T-cell (primary cell): Measurements from ENCODE around the genes EFCAB5 and NSRP1.

DNA sequence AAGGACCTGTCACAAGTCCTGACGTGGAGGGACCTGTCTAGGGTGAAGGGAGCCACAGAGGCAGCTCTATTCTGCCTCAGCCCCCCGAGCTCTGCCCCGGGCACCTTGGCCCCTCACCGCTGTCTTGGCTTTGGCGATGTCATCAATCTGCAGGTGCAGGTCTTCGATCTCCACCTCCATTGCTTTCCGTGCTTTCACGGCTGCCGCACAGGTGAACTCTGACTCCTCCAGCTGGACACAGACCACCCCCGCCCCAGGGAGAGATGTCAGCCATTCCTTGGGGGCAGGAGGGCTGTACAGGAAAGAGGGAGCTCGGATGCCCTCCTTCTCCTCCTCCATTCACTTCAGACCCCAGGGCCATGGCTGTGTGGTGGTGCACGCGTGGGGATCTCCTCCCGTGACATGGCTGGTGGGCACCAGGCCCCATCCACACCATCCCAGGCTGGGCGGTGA, 49.3 kb downstream of the PIPOX start:
- PRO-cap, 7 experiments, result no peak in any of the 7 experiments

DNA sequence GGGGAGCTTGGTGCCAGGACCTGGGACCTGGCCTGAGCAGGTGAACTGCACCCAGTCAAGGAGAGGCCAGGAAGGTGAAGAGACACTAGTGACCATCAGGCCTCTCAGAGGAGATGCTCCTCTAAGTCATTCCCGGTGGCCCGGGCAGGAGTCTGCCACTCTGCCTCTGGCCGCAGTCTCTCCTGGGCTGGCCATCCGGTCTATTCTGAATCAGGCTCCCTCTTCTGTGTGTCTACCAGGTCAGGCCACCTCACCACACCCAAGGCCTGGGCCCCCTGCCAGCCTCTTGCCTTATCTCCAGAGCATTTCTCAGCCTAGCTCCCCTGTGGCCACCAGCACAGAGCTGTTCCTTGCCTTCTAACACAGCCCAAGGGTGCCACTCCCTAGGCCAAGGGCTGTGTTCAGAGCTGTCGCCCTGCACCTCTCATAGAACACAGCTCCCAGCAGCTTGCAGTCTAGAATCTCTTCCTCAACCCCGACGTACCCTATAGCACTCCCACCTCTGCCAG, 55.3 kb downstream of the MYO18A start:
- PRO-cap, 7 experiments, result no peak in any of the 7 experiments

GRCh38 chr17:29154748-29155941, 25.1 kb downstream of the MYO18A start:
- PRO-cap, 7 experiments, result peak in 2 of 7 experiments; most common plus-strand start chr17:29155536 (in 1); most common minus-strand start chr17:29155449 (in 1)

- PRO-cap, 7 experiments, result no peak in any of the 7 experiments
These were observed 15.5 kb downstream of the CRYBA1 start for GRCh38 chr17:29262239-29262518.

GRCh38 chr17:29376694-29377237, 13.4 kb upstream of the TAOK1 start:
- PRO-cap, 7 experiments, result no peak in any of the 7 experiments

DNA sequence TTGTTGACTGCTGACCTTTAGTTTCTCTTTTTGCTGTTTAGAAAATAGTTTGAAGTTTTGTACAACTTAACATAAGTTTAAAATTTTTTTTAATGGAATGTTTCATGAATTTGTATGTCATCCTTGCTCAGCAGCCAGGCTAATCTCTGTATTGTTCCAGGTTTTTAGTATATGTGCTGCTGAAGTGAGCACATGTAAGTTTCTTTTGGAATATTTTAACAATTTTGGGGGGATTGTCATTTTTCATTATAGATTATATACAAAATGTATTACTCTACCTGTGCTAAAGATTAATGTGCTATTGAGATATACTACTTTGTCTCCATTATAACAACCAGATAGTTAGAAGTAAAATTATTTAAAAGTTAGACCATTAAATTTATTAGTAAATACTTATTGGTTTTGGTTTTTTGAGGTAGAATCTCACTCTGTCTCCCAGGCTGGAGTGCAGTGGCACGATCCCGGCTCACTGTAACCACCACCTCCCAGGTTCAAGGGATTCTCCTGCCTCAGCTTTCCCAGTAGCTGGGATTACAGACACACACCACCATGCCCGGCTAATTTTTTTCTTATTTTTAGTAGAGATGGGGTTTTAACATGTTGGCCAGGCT, 34.6 kb downstream of the TAOK1 start:
- PRO-cap, 7 experiments, result no peak in any of the 7 experiments

DNA sequence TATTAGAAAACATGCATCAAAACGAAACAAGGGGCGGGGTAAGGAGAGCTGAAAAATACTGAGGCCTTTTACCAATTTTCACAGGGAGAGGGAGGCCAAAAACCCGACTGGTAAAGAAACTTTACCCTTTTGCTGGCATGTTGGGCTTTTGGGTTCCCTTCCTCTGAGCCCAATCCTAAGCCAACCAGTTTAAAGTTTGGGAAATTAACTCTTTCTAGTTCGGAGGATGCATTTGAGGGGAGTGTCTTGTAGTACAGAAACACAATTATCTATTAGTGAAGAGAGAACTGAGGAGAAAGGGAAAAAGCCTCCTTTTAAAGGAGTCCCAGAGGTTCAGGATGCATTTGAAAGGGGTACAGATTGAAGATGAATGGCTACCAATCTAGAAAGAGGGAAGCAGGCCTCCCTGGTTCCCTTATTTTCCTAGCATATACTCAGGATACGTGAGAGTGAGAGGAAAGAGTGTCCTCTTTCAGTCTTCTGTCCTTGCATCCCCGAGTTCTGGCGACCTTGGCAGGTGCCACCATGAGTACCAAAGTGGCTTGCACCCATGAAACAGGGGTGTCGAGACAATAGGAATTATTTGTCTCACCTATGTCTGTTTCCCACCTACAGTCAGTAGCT, 44.0 kb downstream of the TAOK1 start:
- PRO-cap, 7 experiments, result no peak in any of the 7 experiments

GRCh38 chr17:29613966-29614478, 8.7 kb downstream of the CORO6 start:
- PRO-cap, 7 experiments, result no peak in any of the 7 experiments

- PRO-cap, 7 experiments, result peak in 2 of 7 experiments; most common plus-strand start chr17:29615259 (in 2); most common minus-strand start chr17:29615200 (in 1)
These were observed 7.7 kb downstream of the CORO6 start for GRCh38 chr17:29615084-29615390.

DNA sequence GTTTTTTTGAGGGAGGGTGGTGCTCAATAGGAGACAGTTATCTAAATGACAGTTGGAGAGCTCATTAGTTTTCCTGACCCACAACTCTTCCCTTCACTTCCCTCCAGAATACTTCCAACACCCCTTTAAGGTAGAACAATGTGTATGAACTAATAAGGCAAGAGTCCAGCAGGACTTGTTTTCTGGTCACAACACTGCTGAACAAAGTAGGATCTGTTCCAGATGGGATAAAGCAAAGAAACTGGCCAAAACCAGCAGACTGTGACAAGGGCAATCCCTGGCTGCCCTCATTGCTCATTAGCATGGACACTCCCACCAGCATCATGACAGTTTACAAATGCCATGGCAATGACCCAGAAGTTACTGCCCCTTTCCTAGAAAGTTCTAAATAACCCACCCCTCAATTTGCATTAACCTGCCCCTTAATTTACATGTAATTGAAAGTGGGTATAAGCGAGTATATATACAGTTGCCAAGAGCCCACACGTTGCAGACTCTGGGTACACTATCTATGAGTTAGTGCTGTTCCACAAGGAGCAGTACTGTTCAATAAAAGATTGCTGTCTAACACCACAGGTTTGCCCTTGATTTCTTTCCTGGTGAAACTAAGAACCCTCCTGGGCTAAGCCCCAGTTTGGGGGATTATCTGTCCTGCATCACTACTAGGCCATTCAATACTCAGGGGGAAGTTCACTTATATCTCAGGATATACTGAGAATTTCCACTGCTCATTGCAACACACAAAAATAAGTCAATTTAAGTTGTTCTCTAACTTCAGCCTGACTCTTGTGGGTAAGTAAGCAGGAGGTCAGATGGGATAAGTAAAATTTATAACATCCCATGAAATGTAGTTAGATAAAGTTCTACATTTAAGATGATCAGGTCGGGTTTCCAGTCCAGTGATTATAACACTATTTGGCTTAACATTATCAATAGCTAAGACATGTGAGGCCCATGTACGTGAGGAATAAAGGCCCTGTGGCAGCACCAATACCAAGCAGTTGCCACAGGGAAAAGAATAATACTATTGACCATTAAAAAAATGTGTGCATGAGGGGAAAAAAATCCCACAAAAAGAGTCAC, 82.2 kb downstream of the SSH2 start:
- PRO-cap, 7 experiments, result no peak in any of the 7 experiments

DNA sequence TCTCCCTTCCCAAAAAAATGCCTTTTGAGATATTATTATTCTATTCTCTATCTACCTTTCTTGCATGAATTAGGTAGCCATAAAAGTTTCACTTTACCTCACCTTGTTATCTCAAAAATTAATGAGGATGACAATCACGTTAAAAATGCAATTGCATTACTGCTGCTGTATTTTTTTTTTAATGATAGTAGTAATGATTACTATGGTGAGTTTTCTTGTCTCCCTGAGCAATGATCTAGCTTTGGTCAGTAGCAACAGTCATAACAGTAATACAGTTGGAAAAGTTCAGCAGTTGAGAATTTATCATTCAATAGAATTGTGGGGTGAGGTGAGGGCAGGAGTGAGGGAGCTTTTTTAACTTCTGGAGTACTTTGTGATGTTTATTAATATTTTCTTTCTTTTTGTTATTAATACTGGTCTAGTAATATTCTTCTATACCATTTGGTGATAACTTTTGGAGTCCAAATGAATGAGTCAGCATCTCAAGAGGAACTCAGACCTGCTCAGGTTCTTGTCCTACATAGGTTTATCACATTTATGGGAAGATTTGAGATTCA, at the start of gene EFCAB5:
Gene EFCAB5 (plus strand): TSS at position 303 of the 557 bp plus-strand sequence.
- PRO-cap, 7 experiments, result no peak in any of the 7 experiments

GRCh38 chr17:30116614-30117776, at the start of gene NSRP1:
Gene NSRP1, plus strand, starts transcription at chr17:30116816.
- PRO-cap, 7 experiments, result peak in 7 of 7 experiments; most common plus-strand start chr17:30116829 (in 7); most common minus-strand start chr17:30116716 (in 6)

DNA sequence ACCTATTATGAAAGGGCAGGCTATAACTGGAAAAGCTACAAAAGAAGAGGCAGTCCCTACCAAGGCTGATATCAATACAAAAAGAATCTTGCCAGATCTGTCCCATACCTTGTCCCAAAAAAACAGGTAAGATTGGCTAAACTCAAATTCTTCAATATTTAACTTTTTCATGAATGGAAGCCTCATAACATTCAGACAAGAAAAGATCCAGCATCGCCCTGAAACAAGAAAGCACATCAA, 2.6 kb downstream of the BLMH start:
- PRO-cap, 7 experiments, result no peak in any of the 7 experiments

DNA sequence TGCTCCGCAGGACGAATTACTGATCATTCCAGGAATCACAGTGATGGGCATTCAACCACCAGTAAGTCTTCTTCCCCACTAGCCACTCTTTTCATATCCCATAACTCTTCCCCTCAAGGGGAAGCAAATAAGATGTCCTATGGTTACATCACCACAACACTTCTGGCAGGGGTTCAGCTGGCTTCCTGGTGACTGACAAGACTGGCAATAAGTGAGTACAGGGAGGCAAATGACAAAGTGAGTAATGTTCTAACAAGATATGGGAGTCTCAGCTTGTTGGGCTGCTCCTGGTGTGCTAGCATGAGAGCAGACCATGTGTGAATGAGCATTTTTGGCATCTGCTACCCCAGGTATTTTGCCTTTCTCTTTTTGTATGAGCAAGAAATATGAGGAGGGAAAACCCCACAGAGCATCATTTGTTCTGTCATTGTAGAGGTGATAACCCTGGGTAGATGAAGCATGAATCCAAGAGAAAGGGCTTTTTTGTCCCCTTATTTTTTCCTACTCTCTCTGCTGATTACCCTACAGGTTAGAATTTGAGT, 9.9 kb downstream of the TMIGD1 start:
- PRO-cap, 7 experiments, result peak in 2 of 7 experiments; most common minus-strand start position 323 of the sequence (in 2)

GRCh38 chr17:30337547-30338114, 3.8 kb upstream of the TMIGD1 start:
- PRO-cap, 7 experiments, result no peak in any of the 7 experiments

DNA sequence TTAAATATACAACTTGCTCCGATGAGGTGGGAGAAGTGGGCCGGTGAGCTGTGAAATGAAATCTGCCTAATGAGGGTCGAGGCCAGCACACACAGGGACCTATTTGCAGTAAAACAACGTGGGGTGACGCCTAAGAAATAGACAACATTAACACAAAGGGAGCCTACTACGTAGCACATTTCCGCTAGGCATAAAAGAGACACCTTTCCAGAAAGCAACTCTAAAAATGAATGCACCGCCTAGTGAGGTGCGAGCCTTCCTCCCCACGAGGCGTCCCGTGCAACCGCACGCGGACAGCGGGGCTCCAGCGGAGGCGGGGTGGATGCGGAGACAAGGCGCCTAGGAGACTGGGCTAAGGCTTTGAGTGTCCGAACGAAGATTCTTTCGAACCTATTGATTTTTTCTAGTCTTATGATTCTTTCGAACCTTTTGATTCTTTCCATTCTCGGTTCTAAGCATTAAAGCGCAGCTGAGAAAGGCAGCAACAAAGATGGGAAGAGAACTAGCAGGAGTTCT, 559 bp upstream of the CPD start:
- PRO-cap, 7 experiments, result peak in 2 of 7 experiments; most common plus-strand start position 223 of the sequence (in 1); most common minus-strand start position 118 of the sequence (in 1)

- PRO-cap, 7 experiments, result no peak in any of the 7 experiments
These were observed 566 bp upstream of the GOSR1 start for GRCh38 chr17:30476613-30477071.

GRCh38 chr17:30550867-30551332, 73.7 kb downstream of the GOSR1 start:
- PRO-cap, 7 experiments, result no peak in any of the 7 experiments

DNA sequence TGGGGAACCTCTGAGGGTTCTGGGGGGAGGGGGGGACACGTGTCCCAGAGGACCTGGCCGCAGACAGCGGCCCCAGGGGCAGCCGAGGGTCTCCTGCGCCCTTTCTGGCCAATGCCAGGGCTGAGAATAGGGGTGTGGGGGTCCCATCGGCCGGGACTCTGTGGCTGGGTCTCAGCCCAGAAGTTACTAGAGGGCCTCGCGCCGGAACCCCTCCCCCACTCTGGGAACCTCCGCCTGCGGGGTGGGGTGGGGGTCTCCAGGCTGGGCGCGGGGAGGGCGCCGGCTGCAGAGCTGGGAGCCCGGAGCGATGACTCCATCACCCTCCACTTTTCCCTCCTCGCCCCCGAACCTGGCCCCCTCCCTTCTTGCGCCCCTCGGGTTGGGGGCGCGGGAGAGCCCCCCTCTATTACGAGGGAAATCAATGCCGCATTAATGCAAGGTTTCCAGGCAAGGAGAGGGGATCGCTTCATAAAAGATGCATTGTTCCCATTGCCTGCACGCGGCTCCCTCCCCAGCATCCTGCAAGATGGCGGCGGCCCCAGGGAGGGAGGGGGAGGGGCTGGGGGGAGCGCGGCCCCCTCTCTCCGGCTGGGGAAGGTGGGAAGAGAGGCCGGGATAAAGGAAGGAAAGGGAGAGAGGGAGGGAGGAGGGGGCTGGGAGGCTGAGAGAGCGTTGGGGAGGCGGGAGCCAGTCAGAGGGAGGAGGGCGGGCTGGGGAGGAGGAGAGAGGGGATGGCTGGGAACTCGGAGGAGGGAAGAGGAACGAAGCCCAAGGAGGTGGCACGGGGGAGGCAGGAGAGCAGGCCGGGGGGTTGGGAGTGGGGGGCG, 156.7 kb downstream of the CRLF3 start:
- PRO-cap, 7 experiments, result no peak in any of the 7 experiments

DNA sequence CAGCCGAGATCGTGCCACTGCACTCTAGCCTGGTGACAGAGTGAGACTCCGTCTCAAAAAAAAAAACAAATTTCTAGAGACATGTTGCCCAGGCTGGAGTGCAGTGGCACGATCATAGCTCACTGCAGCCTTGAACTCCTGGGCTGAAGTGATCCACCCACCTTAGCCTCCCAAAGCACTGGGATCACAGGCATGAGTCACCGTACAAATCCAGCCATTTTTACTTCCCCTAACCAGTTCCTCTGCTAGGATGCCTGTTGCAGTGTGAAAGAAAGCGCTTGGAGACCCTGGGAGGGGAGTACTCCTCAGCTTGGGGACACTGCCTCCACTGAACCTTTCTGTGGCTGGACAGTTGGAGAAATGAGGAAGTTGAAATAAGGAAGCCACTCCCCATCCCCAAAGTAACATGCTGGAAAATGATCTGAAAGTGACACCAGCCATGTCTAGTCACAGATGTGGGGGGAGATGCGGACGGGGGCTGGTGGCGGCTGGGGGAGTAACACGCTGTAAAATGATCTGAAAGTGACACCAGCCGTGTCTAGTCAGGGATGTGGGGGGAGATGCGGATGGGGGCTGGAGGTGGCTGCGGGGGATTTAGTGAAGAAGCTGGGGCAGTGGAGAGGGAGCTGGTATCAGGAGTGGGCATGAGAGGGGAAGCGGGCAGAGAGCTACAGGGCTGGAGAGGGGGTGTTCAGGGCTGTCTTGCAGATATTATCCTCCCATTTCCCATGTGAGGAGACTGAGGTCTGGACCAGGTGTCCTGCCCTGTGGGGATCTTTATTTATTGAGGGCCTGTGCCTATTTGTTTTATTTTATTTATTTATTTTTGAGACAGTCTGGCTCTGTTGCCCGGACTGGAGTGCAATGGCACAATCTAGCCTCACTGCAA, 95.9 kb downstream of the CRLF3 start:
- PRO-cap, 7 experiments, result no peak in any of the 7 experiments